Esophagus squamous epithelium (tissue), 4 donors: Measurements from ENCODE around the gene ITIH2.

DNA sequence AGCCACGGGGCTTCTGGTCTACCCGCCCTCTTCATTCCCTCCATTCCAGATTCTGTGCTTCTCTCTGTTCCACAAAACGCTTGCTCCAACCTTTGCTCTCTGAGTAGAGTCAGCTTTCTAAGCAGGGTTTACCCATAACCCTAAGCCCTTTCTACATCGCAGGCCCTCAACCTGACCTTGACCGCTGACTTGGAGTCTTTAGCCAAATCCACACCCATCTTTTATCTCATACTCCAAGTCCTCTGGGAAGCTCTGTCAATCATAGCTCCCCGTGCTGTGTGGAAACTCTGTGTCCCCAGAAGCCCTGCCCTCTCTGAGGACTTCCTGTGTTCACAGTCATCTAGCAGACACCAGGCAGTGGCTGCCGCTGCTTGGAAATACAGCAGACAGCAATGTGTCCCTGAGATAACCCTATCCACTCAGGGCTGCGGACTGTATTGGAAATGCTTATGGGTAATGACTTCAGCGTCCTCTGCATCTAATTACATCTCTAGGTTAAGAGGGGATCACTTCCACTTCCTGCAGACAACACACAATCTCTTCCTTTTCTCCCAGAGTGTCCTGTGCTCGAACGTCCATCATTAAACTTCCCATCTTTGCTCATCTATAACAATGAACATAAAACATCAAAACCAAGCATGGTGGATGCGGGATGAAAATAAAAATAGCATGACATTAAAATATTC, 158.7 kb downstream of the SFMBT2 start:
- PRO-cap = no peak
- RAMPAGE, long total RNA, 4 experiments = no peak in any of the 4 experiments

- PRO-cap = no peak
- RAMPAGE, long total RNA, 4 experiments = no peak in any of the 4 experiments
Measured at GRCh38 chr10:7258878-7259375, 151.9 kb downstream of the SFMBT2 start.

DNA sequence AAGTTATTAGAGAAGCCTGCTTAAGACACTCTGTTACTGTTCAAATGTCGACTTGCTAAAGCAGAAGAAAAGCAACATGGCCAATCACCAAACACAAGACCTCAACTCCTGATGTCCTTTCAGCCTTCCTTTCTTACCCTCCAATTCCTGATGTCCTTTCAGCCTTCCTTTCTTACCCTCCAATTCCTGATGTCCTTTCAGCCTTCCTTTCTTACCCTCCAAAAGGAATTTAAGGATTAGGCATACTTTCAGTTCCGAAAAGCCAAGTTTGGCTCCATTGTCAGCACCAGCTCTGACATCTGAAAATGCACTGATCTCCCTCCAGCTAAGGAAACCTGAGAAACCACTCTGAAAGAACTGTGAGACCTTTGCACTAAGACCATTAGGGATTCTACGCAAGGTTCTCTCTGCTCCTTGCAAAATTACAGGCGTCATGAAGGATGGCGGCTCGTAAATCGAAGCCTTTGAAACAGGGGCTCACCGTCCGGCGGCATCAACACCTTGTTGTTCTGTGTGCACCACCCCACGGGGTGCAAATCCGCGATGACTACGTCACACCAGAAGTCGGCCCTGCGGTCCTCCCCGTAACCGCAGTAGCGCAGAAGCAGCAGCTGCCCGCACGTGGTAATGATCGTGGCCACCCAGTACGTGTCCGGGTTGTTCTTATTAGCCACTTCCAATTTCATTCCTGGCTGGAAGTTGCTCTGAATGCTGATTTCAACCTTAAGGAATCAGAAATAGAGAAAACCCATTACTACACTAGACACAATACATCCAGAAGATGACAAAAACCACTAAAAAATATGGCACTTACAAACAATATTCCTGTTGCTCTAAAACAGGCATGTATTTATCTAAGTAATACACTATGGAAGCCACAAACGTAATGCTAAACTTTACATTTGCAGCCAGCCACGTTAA, 43.4 kb downstream of the SFMBT2 start:
- PRO-cap = no peak
- RAMPAGE, long total RNA, 4 experiments = no peak in any of the 4 experiments

GRCh38 chr10:7484920-7485586, 74.2 kb upstream of the SFMBT2 start:
- PRO-cap = no peak
- RAMPAGE, long total RNA, 4 experiments = no peak in any of the 4 experiments

DNA sequence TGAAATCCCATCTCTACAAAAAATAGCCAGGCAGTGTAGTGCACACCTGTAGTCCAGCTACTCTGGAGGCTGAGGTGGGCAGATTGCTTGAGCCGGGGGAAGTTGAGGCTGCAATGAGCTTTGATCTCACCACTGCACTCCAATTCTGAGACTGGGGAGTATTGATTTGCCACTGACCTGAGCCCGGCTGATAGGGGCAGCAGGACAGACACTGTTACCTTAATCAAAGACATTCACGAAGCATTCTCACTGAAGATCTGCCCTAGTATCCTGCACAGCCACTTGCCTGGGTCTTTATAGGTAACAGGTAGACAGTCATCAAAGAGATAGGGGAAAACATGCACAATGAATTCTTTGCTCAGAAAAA, 558 bp upstream of the ITIH2 start:
- PRO-cap = no peak
- RAMPAGE, long total RNA, 4 experiments = no peak in any of the 4 experiments

- PRO-cap = no peak
- RAMPAGE, long total RNA, 4 experiments = no peak in any of the 4 experiments
Measured at GRCh38 chr10:7703059-7703901, at the start of gene ITIH2. Gene ITIH2 (plus strand): TSS chr10:7703316.

GRCh38 chr10:7707041-7707500, 4.0 kb downstream of the ITIH2 start:
- PRO-cap = no peak
- RAMPAGE, long total RNA, 4 experiments = no peak in any of the 4 experiments

GRCh38 chr10:7778727-7779130, 9.1 kb downstream of the KIN start:
- PRO-cap = no peak
- RAMPAGE, long total RNA, 4 experiments = no peak in any of the 4 experiments

DNA sequence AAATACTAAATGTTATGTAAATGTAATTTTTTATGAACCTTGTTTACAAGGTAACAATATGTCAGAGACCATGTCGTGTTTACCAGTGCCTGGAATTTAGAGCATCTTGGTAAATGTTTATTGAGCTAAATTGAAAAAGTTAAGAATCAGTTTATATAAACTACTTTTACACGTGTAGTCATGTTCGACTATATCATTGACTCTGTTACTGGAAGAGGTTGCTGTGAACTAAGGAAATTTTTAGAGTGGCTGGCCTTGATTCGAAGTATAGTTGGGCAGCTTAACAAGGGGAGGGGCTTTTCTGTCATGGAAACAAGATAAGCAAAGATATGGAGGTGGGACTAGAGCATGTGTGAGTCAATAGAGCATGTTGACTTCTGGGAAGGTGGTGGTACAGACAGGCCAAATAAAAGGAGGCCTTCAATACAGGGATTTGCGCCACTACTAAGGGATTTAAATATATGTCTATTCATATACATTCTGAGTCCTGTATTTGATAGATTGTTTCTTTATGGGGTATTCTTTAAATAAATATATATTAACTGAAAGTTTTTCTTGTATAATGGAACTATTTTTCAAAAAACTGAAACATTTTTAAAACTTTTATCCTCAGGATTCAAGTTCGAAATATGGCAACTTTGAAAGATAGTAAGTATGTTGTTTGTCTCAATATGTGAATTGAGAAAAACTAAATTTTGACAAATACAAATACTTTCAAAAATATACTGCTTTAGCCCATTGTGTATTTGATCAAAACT, 7.7 kb downstream of the ATP5F1C start:
- PRO-cap = no peak
- RAMPAGE, long total RNA, 4 experiments = no peak in any of the 4 experiments

DNA sequence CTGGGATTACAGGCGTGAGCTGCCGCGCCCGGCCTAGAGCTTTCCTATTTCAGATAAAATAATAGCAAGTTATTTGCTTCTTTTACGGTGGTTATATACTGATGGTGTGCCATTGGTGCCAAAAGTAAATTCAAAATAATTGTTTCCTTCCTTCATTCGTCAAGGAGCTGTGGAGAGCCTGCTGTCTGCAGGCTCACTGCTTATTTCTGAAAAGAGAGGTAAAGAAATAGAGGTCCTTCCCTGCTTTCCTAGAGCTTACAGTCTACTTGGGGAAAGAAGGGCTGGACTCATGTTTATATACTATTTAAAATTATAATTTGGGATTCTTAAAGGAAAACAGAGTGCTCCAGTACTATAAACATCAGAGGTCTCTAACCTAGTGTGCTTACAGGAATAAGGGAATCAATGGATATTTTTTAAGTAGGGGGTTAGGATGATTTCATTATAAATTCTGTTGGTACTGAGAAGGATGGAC, 22.8 kb downstream of the TAF3 start:
- PRO-cap = no peak
- RAMPAGE, long total RNA, 4 experiments = no peak in any of the 4 experiments

DNA sequence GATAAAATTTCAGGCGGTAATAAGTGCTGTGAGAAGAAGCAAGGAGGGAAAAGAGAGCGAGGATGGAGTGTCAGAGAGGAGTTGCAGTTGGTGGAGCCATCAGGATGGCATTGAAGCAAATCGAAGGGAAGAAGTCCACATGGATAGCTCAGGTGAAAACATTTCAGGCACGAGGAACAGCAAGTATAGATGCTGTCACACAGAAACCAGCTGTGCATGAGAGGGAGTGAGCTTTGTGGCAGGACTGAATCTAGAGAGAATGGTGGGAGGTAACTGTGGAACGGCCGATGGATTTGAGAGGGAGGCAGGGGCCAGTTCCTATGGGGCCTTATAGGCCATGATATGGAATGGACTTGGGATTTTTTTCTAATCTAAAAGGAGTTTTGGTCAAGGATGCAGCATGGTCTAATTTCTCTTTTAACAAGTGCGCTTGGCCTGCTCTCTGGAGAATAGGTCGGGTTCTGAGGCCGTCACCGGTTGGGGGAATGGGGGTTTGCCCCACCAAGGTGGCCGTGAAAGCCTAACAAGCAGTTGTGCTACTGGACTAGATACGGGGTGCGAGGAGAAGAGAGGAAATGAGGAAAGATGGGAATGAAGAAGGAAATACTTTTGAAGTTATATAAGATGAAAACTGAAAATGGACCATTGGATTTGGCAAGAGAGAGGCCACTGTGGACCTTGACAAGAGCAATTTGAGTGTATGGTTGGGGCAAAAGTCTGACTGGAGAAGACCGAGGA, 99.0 kb downstream of the TAF3 start:
- PRO-cap = no peak
- RAMPAGE, long total RNA, 4 experiments = no peak in any of the 4 experiments

GRCh38 chr10:10797136-10797973, 220.3 kb upstream of the CELF2 start:
- PRO-cap = no peak
- RAMPAGE, long total RNA, 4 experiments = no peak in any of the 4 experiments

DNA sequence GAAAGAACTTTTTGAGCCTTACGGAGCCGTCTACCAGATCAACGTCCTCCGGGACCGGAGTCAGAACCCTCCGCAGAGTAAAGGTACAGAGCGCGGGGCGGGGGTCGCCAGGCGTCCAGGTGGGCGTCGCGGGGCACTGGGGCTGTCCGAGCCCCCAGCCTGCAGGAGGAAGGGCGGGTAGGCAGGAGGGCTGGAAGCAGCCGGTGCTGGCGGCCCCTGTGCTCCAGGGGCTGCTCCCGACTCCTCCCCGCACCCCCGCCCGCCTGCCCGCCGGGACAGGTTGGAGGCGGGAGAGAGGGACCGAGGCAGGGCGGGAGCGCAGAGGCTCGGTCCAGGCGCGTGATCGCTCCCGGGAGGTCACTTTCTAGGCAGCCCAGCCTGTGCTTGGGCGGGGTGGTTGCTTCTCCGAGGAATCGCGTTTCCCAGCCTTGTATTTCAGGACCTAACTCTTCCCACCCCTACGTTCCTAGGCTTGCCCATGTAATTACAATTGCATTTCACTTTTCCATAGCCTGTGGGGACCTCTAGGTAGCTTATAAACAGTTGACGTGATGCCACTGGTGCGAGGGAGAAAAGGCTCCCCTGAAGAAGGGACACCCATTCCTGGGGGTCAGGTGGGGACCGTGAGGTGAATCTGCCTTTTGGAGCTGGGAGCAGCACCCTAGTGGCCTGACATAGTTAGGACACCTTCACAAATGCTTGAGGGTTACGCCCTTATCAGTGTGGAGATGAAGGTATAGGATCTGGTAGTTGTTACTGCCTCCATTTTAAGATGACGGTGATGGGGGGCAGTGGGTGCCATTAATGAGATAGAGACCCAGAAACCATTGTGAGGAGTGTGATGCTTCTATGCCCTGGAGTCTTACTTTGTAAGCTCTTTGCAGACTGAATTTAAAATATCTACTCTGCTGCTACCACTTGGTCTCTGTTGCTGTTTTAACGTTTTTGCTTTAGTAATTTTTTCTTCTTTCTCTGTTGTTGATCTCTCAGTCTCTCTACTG, 148.2 kb downstream of the CELF2 start:
- PRO-cap = bidirectional peak, plus-strand start at position 329 of the sequence, minus-strand start at position 265 of the sequence; bidirectional peak, plus-strand start at position 770 of the sequence, minus-strand start at position 636 of the sequence
- RAMPAGE, long total RNA, 4 experiments = no peak in any of the 4 experiments

DNA sequence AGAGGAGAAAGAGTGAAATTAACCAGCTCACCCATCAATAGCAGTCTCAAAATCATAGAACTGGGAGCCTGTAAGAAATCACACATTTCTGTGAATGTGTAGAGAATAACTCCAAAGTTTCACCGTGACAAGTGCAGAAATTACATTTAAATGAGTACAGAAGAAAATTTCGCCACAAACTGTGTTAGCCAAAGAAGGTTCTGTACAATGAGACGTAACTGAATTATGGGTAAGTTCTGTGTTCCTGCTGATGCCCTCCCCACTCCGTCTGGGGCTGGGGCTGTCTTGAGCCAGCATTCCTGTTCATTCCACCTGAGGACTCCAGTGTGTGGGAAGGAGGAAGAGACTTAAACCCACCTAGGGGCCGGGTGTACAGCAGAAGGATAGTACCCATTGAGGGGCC, 175.6 kb downstream of the CELF2 start:
- PRO-cap = no peak
- RAMPAGE, long total RNA, 4 experiments = no peak in any of the 4 experiments

- PRO-cap = no peak
- RAMPAGE, long total RNA, 4 experiments = no peak in any of the 4 experiments
Measured at GRCh38 chr10:11224460-11224776, 206.7 kb downstream of the CELF2 start.

- PRO-cap = no peak
- RAMPAGE, long total RNA, 4 experiments = no peak in any of the 4 experiments
Measured at GRCh38 chr10:11244307-11244506, 226.5 kb downstream of the CELF2 start.

DNA sequence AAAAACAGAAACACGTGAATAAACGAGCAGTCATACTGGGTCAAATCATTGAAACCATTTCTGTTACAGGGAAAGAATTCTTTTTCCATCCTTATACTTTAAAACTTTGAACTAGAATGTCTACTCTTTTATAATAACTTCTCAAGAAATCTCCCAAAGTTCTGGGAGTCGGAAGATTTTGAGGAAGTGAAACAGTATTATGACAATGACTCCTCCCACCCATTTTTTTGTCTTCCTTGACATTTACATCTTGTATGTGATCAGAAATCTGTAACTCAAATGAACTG, 227.3 kb downstream of the CELF2 start:
- PRO-cap = no peak
- RAMPAGE, long total RNA, 4 experiments = no peak in any of the 4 experiments

DNA sequence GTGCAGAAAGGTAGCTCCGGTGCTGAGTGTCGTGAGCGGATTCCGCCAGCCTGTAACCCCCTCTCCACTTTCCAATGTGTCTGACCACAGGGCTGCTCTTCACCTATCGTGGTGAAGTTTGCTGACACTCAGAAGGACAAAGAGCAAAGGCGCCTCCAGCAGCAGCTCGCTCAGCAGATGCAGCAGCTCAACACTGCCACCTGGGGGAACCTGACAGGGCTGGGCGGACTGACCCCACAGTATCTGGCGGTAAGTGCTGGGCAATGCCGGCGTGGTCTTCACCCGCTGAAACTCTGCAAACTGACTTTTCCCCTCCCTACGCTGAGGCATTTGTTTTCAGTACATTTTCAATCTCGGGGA, 252.9 kb downstream of the CELF2 start:
- PRO-cap = no peak
- RAMPAGE, long total RNA, 4 experiments = no peak in any of the 4 experiments

- PRO-cap = no peak
- RAMPAGE, long total RNA, 4 experiments = no peak in any of the 4 experiments
Measured at GRCh38 chr10:11288066-11288315, 270.3 kb downstream of the CELF2 start.

DNA sequence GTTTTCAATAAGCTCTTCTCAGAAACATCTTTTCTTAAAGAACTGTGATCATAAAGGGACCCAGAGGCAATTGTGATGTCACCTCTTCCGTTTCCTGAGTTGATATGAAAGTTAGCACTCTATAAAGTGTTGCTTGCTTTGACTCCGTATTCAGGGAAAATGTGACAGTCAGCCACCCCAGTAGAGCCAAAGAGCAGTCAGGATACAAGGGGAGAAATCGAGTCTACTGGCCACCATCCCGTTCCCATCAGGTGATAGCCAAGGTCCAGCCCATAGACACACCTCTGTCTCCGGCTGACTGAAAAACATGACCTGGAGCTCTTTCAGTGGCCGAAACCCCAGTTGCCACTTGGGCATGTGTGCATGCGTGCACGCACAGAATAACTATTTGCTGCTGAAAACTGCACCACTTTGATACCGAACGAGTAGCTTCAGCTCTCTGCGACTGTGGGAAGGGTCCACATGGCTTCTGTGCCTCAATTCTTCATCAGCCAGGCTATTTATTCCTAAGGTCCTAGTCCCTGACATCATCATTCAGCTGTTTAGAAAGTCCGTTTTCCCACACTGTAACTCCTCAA, 291.3 kb downstream of the USP6NL start:
- PRO-cap = no peak
- RAMPAGE, long total RNA, 4 experiments = no peak in any of the 4 experiments